Metastatic Lung Carcinoma in the Adrenal Gland (tissue), 1 donor: ENCODE results near the gene TMEM132D.

DNA sequence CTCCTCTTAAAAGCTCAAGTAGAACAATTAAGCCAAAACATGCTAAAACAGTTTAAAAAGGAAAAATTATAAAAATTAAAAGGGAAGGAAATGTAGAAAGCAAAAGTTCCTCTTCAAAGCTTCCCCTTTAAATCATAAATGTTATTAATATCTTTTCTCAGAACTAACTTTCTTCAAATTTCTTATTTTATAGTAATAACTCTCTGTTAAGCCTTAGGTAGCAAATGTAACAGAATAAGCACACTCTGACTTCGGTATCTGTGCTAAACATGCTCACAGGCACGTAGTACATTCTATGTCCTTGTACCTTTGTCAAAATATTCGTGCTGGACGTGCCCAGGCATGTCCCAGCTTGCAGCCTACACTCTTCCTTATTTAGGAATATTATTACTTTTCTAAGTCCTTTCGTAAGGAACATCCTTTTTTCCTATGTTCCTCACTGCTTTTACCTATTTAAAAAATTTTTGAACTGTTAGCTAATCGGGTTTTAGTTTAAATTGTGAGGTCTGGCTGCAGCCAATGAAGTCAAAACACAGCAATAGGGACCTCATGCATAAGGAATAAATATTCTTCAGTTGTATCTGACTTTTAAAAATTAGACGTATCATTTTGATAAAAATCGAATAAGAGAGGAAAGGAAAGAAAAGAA, 24.1 kb upstream of the UBC start:
- PRO-cap, result no peak

DNA sequence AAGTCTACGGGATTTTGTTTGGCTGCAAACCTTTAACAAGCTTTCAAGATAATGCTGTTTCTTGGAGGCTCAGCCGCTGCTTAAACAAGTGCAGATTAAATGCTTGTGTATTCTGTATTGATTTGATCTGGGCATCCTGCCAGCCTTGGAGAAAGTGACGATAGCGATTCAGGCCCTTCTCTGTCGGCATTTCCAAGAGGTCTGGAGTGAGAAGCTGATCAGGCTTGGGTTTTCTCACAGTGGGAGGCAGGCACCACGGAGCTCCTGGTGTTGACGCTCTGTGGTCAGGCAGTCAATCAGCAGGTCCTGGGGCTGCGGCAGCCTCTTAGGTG, 34.2 kb downstream of the TMEM132B start:
- PRO-cap, result no peak

DNA sequence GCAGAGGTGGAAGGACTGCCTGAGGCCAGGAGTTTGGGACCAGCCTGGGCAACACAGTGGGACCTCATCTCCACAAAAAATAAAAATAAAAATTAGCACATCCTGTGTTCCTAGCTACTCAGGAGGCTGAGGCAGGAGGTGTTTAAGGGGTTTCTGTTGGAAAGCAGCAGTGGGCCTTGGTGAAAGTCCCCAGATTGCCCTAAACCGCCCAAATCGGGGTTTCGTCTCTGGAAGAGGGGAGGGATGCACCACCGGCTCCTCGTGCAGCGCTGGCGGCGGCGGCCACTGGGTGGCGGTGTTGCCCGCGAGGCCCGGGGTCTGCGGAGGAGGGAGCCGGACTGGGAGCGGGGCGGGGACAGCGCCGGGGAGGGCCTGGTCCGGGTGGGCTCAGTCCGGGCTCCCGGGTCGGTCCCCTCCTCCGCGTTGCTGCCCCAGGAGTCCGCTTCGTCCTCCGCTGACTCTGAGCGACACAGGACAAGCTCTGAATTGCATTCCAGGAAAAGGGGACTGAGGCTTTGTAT, 144.7 kb downstream of the TMEM132B start:
- PRO-cap, result no peak

GRCh38 chr12:125848260-125848667, 662.1 kb downstream of the TMEM132B start:
- PRO-cap, result no peak

DNA sequence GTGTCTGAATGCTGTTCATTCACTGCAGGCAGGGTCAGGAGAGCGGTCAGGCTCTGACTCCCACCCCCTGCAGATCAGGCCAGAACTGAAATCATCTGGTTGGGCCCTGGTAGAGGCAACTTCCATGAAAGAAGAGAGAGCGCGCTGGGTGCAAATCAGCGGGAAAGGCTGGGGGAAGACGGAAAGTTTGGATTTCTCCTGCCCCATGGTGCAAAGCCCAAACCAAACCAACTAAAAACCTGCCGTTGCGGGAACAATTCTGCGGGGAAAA, 1539.5 kb downstream of the TMEM132B start:
- PRO-cap, result no peak

DNA sequence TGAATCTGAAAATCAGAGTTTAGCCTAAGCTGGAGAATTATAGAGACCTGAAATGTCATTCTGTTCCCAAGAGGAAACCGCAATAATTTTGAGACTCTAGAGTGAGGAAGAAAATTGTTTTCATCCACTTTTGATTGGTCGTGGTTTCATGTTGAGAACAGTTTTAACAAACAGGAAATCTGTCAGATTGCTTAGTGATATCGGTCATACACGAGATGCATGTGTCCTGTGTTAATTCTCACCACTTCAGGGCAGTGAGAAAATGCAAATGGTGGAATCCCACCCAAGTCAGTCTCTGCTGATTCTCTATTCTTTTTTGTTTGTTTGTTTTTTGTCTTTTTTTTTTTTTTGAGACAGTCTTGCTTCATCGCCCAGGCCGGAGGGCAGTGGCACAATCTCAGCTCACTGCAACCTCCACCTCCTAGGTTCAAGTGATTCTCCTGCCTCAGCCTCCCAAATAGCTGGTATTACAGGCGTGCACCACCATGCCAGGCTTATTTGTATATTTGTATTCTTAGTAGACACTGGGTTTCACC, 1498.4 kb upstream of the TMEM132C start:
- PRO-cap, result no peak

DNA sequence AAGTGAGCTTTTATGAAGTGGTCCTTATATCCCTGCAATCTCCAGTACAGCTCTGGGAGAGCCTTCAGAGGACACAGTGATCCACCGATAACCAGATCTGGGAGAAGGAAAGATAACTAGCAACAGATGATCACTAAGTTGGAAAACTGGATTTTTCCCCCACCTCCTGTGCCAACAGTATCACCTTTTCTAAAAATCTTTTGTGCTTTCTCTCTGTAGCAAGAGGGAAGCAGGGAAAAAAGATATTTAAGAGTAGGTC, 1390.5 kb upstream of the TMEM132C start:
- PRO-cap, result no peak

GRCh38 chr12:127829594-127829793, 437.5 kb upstream of the TMEM132C start:
- PRO-cap, result no peak

DNA sequence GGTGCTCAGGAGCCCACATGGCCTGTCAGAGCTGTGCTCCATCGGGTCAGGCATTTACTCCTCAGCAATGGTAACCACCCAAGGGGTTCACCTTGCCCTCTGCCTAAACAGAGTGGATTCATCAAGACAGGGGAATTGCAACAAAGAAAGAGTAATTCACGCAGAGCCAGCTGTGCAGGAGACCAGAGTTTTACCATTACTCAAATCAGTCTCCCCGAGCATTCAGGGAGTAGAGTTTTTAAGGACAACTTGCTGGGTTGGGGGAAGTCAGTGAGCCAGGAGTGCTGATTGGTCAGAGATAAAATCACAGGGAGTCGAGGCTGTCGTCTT, 323.3 kb upstream of the TMEM132C start:
- PRO-cap, result no peak

GRCh38 chr12:128191312-128191628, 75.7 kb upstream of the TMEM132C start:
- PRO-cap, result no peak

GRCh38 chr12:128265427-128265966, 1.5 kb upstream of the TMEM132C start:
- PRO-cap, result no peak

- PRO-cap, result no peak
Observed at GRCh38 chr12:128265971-128266668, 850 bp upstream of the TMEM132C start.

- PRO-cap, result no peak
Observed at GRCh38 chr12:128486889-128487283, 219.9 kb downstream of the TMEM132C start.

DNA sequence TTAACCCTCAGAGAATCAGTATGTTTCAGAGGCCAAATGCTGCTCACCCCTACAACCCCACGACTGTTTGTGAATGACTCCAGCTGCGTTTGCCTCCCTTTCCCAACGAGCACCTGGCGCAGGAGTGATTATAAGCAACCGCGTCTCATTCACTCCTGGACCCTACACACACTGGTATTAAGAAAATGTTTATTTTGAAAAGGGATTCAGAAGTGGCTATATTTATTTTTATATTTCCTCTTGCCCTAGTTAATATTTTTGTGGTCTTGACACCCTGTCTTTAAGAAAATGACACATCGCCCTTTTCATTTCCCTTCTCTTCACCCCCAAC, 77.9 kb downstream of the SLC15A4 start:
- PRO-cap, result no peak

GRCh38 chr12:128820719-128821483, 2.9 kb downstream of the SLC15A4 start:
- PRO-cap, result no peak

GRCh38 chr12:128861320-128861777, 8.1 kb downstream of the GLT1D1 start:
- PRO-cap, result no peak

DNA sequence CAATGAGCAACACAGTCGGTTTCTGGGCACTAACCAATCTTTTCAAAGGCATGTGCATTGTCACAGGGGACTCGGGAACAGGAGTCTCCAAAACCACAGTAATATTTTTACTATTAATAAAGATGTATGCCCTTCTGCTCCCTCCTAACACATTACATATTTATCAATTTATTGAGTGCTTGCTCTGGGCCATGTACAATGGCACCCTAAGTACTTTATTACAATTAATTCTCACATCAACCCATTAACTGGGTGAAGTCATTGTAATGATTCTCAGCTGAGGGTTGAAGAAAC, 429.8 kb downstream of the TMEM132D start:
- PRO-cap, result no peak

- PRO-cap, result no peak
Observed at GRCh38 chr12:129530783-129531488, 372.9 kb downstream of the TMEM132D start.

GRCh38 chr12:129903759-129904614, at the start of gene TMEM132D:
TSS of gene TMEM132D (minus strand) at chr12:129904025.
- PRO-cap, result no peak

GRCh38 chr12:130104507-130104924, 57.7 kb upstream of the FZD10 start:
- PRO-cap, result no peak